ENCODE measurements around a stretch of chr11.

GRCh38 chr11:129894871-129895227, 529 bp downstream of the NFRKB start:
- PRO-cap: no peak

DNA sequence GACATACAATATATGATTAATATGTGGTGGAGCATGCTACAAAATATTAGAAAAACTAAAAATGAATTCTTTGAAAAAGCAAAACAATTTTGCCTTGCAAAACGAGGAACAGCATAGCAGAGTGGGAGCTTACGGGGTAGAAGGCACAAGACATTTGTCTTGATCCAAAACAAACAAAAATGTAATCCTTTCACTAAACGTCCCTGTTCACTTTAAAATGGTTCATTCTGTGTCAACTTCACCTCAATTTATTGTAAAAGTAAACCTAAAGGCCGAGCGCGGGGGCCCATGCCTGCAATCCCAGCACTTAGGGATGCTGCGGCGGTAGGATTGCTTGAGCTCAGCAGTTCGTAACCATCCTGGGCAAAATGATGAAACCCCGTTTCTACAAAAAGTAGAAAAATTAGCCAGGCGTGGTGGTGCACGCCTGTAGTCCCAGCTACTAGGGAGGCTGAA, 2.1 kb downstream of the PRDM10 start:
- PRO-cap: no peak

- PRO-cap: no peak
Measured at GRCh38 chr11:130022169-130022708, 19.6 kb upstream of the PRDM10 start.

- PRO-cap: no peak
Measured at GRCh38 chr11:130043513-130044241, 26.0 kb upstream of the APLP2 start.

- PRO-cap: no peak
Measured at GRCh38 chr11:130050302-130050745, 19.4 kb upstream of the APLP2 start.

DNA sequence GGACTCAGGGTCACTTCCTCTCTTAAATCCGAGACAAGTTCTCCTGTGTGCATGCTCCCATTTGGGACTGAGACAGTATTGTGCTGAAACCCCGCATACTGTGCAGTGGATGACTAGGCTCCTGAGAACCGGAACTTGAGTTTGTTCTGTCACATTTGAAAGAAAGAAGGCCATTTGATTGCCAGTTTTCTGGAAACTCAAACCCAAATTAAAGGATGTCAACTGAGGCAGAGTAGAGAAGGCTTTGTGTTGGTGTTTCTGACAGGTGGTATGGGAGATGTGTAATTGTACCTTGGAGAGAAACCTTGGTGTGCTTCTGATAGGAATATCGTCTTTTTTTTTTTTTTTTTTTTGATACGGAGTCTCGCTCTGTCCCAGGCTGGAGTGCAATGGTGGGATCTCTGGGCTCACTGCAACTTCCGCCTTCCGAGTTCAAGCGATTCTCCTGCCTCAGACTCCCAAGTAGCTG, 2.5 kb downstream of the APLP2 start:
- PRO-cap: no peak

DNA sequence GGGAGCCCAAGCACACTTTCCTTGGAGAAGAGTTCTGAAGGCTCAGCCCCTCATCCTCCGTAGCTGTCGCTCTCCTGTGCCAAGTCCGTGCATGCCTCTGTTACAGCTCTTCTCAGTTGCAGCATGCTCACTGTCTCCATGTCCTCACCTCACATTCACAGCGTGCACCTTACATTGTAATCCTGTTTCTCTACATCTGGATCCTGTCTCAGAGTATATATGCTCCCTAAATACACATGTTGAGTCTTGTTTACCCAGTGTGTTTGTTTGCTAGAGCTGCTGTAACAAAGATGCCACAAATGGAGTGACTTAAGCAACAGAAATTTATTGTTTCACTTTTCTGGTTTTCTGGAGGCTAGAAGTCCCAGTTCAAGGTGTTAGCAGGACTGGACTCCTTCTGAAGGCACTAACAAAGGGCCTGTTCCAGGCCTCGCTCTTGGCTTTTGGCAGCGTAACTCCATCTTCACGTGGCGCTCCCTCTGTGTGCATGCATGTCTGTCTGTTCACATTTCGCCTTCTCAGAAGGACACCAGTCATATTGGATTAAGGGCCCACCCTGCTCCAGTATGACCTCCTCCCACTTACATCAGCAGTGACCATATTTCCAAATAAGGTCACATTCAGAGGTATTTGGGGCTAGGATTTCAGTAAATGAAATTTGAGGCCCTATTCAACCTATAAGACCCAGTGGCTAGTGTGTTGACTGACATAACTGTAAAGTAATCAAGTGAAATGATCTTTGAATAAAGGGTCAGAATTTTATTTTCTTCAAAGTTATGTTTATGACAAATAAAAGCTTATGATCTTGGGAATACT, 19.9 kb downstream of the APLP2 start:
- PRO-cap: no peak

GRCh38 chr11:130109199-130109781, 39.6 kb downstream of the APLP2 start:
- PRO-cap: no peak

GRCh38 chr11:130110396-130110847, 40.7 kb downstream of the APLP2 start:
- PRO-cap: no peak

GRCh38 chr11:130159894-130160762, 546 bp downstream of the ST14 start:
- PRO-cap: unidirectional peak, minus-strand start at chr11:130160155; unidirectional peak, minus-strand start at chr11:130160383

DNA sequence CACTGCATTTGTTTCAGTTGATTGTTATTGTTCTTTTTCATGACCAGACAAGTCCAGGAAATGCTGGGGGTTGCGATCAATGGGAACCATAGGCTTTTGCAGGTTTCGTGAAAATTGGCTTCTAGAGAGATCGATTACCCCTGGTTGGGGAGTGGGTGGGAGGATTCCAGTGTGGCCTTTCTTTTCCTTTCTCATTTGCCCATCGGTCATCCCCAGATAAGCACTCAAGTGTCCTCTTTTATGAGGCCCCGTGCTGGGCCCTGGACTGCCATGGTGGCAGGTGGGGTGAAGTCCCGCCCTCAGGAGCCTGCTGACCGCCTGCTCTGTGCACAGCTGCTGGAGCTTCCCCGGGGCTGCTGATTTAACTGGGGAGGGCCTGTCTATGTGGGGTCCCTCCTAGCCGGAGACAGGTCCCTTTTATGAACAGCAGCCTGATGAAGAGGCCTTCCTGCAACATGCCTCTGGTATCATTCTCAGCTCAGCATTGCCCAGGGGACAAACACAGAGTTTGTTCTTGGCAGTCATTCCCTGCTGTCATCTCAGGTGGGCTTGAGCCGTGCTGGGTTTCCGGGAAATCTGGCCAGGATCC, 19.8 kb downstream of the ST14 start:
- PRO-cap: no peak

- PRO-cap: no peak
Measured at GRCh38 chr11:130315716-130316303, 1.1 kb upstream of the ZBTB44 start.

DNA sequence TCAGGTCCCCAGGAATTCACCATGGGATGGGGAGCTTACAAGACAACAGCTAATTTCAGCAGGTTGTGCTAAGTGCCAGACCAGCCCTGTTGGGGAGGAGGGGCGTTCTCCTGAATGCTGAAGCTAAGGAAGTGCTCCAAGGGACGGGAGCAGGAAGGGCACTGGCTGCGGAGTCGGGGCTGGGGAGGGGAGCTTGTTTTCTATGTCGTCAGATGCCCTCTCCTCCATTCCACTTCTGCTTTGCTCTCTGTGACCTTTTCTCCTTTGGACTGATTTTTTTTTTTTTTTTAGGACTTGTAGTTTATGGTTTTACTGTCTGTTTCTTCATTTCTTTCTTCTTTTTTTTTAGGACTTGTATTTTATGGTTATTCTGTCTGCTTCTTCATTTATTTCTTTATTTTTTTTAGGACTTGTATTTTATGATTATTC, 4.6 kb downstream of the ADAMTS15 start:
- PRO-cap: no peak

- PRO-cap: no peak
Measured at GRCh38 chr11:130478142-130478992, 29.9 kb downstream of the ADAMTS15 start.

GRCh38 chr11:130634808-130635464, 186.5 kb downstream of the ADAMTS15 start:
- PRO-cap: no peak

GRCh38 chr11:130865304-130866094, 50.8 kb downstream of the SNX19 start:
- PRO-cap: no peak

- PRO-cap: no peak
Measured at GRCh38 chr11:130896948-130898459, 18.8 kb downstream of the SNX19 start.

DNA sequence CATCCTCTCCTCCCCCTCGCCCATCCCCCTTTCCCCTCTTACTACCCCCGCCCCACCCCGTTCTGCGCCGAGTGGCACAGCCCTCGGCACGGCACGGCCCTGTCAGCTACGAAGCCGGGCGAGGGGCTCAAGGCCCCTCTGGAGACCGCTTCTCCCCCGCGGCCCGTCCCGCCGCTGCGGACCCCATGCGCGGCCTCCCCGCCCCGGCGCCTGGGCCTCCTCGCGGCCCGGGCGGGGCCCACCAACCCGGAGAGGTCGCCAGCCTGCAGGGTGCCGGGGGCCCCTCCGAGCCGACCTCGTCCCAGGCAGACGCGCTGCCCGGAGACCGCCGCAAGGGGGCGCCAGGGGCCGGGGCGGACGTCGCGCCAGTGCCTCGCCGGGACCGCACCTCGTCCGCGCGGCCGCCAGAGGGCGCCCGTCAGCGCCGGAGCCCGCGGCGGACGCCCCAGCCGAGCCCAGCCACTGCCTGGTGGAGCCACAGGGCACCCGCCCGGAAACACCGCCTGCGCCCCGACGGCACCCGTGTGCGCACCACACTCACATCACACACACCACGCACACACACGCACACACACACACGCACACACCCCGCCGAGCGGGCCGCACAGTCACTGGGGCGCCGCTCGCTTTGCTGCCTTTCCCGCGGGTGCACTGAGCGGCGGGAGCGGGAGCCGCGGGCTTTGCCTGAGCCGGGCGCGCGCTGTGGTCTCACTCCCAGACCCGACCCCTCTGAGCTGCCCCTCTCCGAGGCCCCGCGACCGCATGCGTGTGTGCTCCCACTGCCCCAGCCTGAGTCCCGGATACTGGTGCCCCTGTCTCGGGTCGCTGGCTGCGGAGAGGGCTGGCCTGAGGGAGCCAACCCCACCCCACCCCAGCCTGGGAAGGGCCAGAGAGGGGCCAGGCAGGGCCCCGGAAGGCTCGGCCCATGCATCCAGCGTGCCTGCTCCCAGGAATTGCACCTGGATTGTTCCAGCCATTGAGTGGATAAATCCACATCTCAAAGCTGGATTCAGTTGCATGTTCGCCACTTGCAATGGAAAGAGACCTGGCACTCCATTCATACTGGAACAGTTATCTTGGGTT, 449.4 kb downstream of the OPCML start:
- PRO-cap: bidirectional peak, plus-strand start at position 462 of the sequence, minus-strand start at position 298 of the sequence; unidirectional peak, minus-strand start at position 710 of the sequence; unidirectional peak, minus-strand start at position 731 of the sequence

DNA sequence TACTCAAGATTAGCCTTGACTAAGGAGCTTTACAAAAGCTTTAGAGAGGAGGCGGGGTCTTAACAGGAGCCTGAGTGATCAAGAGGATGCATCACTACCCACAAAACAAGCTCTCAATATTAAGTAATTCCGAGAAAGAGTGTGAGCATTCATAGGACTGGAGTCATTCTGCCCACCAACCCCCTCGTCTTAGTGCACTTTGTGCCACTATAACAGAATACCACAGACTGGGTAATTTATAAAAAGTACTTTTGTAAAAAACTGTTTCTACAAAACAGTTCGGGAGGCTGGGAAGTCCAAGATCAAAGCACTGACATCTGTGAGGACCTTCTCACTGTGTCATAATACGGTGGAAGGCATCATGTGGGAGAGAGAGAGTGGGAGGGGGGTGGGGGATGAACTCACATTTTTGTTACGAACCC, 102.8 kb downstream of the SPATA19 start:
- PRO-cap: no peak

DNA sequence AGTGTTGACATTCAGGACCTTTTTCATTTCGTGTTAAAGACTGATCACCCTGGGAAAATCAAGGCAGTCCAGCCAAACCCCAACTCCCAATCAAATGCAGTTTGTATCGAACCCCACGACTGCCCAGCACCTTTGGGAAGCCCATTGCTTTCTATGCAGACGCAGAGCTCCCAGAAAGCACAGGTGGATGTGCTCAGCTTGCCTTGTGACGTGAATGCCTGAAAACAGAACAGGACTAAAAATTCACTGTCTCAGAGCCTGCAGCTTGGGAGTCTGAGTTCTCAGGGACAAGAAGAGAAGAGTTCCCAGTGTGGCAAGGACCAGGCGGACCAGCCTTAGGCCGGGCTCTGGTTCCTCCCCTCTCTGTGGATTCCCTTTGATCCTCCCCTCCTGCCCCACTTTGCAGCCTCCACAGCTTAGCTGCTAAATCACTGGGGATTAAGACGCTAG, 30.1 kb upstream of the JAM3 start:
- PRO-cap: no peak